Colon Carcinoma Metastatic in the Brain (tissue), 2 donors: ENCODE data around the gene ZFYVE28.

DNA sequence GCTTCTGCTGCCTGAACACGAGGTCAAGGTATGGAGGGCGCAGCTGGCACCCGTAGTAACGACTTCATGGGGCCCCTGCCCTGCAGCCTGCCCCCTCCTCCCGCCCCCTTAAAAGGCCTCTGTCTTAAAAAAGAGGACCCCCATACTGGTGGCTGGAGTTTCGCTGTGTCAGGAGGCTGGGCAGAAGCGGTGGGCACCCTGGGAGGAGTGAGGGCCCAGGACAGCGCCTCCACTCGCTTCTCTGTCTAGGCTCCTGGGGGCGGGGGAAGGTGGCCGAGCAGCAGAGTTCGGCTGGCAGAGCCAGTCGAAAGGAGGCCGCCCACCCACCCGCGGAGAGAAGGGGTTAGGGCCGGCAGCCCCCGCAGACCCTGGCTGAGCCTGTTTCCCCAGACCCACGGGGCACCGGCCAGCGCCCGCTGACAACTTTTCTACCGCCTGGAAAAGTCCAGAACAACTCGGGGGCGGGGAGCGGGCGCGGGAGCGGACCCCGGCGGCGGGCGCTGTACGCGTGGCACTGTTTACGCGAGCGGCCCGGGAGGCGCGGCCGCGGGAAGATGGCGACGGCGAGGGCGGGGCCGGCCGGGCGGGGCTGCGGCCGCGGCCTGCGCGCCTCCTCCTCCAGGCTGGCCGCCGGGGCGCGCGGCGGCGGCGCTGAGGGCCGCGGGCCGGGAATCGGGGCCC is 795 bp downstream of the MXD4 start:
- PRO-cap, 2 experiments, result no peak in any of the 2 experiments

GRCh38 chr4:2296431-2297338 is 34.8 kb upstream of the MXD4 start:
- PRO-cap, 2 experiments, result no peak in any of the 2 experiments

- PRO-cap, 2 experiments, result no peak in any of the 2 experiments
Observed at GRCh38 chr4:2387009-2387661, 31.3 kb downstream of the ZFYVE28 start.

- PRO-cap, 2 experiments, result no peak in any of the 2 experiments
Observed at GRCh38 chr4:2400996-2401852, 17.2 kb downstream of the ZFYVE28 start.

DNA sequence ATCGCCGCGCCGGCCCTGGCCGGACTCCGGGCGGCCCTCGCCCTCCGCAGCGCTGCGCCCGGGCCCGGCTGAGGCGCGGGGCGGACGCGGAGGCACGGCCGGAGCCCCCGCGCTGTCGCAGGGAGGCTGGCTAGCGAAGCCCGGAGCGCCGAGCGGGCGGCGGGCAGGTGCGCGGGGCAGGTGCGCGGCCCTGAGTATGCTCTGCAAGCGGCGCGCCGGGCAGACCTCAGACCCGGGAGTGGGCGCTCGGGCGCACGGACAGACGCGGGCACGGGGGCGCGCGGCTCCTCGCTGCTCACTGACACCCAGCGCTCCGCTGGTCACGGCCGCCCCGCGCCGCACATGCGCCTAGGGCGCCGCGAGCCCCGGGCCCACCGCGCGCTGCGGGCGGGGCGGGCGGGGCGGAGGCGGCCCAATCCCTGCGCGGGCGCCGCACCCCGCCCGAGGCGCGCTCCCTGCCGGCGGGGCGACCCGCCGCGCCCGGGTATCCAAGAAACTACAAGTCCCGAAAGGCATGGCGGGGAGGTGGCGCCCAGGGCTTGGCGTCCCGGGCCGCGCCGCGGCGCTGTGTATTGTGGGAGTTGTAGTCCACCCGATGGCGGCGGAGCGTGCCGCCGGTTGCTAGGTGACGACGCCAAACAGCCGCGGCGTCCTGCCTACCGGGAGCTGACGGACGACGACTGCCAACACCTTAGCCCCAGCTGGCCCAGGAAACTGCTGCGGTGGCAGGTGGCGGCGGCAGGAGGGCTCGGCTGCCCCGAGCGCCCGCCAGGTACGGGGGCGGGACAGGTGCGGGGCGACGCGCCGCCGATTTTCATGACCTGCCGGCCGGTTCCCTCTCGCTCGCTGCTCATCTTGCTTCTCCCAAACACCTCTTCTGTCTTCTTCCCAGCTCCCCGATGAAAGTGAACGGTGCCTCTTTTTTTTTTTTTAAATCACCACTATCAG is at the start of gene ZFYVE28:
Gene ZFYVE28 (minus strand): TSS at position 324 of the 948 bp plus-strand sequence.
- PRO-cap, 2 experiments, result peak in 2 of 2 experiments; most common plus-strand start position 709 of the sequence (in 2); most common minus-strand start position 324 of the sequence (in 2)

DNA sequence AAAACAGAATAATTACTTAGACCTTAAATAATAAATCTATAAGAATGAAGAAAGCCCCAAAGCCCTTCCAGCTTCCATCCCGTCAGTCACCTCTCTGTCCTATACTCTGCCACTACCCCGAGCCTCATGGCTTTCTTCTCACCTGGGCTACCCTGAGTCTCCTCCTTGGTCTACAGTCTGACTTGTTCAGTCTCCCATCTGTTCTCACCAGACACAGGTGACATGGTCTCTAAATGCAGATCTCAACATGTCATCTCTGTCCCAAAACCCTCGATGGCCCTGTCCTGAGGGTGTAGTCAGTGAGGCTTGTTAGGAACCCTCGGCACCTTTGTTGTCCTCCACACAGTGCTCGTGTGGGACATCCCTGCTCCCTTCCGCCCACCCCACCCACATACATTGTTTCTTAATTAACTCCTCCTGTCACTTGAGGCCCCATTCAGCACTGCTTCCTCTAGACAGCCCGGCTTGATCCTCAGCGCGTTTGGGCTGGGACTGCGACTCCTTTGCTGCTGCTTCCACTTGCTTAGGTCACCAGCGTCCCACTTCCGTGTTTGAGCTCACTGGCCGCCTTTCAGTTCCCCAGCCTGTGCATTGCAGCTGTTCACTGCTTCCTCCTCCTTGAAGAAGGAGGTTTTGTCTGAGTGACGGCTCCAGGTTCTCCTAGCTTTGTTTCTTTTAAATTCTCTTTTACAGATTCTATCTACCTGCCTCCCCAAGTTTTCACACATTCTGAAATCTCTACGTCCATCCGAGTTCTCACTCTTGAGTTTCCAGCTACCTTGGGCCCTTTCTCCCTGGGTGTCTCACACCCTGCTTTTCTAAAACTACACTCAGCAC is 16.0 kb downstream of the RNF4 start:
- PRO-cap, 2 experiments, result no peak in any of the 2 experiments

GRCh38 chr4:2662776-2663297 is 93.3 kb downstream of the TNIP2 start:
- PRO-cap, 2 experiments, result no peak in any of the 2 experiments

DNA sequence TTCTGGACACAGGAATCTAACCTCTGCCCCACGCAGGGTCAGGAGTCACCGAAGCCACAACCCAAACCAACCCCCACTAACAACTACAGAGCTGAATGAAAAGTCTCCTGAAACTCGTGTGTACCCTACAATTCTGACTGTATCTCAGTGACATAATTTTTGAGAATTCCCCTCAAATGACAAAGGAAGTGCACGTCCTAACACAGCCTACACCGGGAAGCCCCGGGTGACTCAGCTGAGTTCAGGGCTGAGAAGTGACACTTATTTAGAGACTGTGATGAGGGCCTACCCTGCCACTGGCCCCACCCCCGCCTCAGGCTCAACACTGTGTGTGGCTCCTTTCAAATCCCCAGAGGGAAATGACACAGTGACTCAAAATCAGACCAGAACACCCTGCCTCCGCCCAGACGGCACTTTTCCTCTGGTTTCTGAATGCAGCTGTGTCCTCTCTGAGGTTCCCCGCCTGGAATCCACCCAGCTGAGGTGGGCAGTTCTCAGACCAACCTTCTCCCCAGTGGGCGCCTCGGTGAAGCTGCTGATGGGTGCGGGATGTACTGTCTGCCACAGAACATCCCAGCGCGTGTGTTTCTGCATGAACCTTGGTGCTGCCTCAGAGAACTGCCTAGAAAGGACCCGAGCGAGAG is 9.9 kb downstream of the TNIP2 start:
- PRO-cap, 2 experiments, result no peak in any of the 2 experiments

GRCh38 chr4:2753482-2754050 is 2.6 kb downstream of the TNIP2 start:
- PRO-cap, 2 experiments, result peak in 1 of 2 experiments; most common minus-strand start chr4:2753743 (in 1)

- PRO-cap, 2 experiments, result no peak in any of the 2 experiments
Observed at GRCh38 chr4:2770737-2771056, 14.6 kb upstream of the TNIP2 start.

- PRO-cap, 2 experiments, result no peak in any of the 2 experiments
Observed at GRCh38 chr4:2799238-2799721, 6.4 kb downstream of the SH3BP2 start.

DNA sequence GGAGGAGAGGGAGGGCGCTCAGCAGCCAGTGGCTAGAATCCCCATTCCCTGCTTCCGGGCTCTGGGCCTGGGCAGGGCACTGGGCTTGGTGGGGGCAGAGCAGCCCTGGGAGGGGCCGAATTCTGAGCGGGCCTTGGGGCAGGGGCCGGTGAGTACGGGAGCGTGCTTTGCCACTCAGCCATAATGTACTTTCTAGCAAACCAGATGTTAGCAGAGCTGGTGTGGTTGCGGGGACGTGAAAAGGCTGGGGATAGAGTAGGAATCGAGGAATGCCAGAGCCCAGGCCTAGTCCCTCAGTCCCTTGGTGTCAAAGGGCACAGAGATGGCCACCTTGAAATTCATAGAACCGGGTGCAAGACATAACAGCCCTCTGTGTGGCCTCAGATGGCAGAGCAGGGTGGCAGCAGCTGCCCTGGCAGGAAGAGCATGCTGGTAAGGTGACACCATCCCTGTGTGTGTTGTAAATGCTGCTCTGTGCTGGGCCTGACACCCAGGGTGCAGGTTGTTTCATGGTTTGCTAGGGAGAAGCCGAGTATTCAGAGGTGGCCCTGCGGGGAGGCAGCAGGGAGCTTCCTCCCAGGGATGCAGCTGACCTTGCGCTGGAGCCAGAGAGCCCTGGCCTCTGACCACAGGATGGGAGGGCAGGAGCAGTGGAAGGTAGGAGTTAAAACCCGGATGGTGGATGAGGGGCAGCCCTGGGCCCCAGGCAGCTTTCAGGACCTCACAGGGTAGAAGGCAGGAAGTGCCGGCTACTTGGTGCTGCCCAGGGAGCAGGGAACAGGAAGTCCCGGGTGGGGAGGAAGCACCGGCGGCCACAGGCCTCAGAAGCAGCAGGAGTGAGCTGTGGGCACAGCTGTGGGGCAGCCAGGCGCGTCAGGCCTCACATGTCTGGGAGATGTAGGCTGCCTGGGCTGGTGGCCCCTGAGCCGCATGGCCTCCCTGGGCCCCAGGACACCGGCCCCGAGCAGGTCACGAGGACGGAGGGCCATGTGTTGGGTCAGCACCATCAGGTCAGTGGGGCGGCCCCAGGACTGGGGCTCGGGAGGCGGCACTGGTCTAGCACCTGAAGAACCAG is 18.9 kb downstream of the SH3BP2 start:
- PRO-cap, 2 experiments, result no peak in any of the 2 experiments

GRCh38 chr4:2812543-2812802 is 19.6 kb downstream of the SH3BP2 start:
- PRO-cap, 2 experiments, result no peak in any of the 2 experiments

DNA sequence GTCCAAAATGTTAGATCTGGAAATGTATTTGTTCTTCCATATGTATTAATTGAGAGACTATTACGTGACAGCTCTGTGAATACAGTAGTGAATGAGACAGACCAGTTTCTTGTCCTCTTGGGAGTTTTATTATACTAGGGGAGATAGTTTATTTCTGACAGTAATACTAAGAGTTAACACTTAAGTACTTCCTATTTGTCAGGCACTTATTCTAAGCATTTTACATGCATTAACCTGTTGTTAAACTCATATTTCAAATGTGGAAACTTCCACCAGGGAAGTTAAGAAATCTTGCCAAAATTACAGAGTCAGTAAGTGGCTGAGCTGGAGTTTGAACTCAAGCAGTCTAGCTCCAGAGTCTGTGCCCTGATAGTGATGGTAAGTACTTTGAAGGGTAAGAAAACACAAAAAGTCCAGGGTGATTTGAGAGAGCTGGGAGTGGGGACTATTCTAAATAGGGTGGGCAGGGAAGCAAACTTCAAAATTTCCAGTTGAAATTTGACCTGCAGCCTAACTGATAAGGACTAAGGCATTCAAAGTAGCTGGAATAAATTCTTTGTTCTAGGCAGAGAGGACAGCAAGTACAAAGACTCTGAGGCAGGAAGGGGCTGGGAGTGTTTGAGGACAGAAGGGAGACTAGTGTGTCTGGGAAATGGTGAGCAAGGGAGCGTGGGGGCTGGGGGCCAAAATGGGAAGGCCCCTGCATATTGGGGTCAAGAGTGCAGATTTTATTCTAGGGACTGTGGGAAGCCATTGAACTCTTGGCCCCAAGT is 17.1 kb downstream of the ADD1 start:
- PRO-cap, 2 experiments, result no peak in any of the 2 experiments

DNA sequence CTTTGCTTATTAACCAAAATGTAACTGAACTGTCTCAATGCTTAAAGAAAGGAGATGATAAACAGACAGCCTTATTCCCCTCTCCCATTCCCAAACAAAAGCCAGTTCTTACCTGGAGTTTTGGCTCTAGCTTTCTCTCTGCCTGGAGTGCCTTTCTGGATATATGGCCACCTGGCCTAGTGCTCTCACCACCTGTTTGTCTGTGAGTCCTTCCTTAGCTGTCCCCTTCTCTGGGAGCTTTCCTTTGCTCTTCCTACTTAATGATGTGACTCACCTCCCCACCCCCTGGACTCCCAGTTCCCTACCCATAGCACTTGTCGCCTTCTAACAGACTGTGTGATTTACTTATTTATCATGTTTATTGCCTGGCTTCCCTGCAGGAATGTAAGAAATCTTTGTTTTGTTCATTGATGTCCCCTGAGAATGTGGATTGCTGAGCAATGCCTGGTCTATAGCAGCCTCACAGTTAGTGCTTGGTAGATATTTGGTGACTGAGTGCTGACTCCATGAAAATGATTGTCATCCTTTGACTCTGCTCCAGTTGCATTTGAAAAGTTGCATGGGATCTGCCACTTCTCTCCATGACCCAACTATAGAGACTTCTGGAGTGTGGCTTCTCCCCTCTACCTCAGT is 18.9 kb downstream of the ADD1 start:
- PRO-cap, 2 experiments, result peak in 2 of 2 experiments; most common minus-strand start position 202 of the sequence (in 1)

GRCh38 chr4:2875649-2876283 is 32.1 kb downstream of the ADD1 start:
- PRO-cap, 2 experiments, result no peak in any of the 2 experiments

GRCh38 chr4:2914805-2915043 is 19.9 kb downstream of the MFSD10 start:
- PRO-cap, 2 experiments, result no peak in any of the 2 experiments

GRCh38 chr4:2932720-2933246 is 1.8 kb downstream of the MFSD10 start:
- PRO-cap, 2 experiments, result no peak in any of the 2 experiments

- PRO-cap, 2 experiments, result no peak in any of the 2 experiments
Observed at GRCh38 chr4:2933247-2933636, 1.4 kb downstream of the MFSD10 start.

- PRO-cap, 2 experiments, result no peak in any of the 2 experiments
Observed at GRCh38 chr4:3115868-3116429, 41.5 kb downstream of the HTT start.